Thoracic aorta endothelial cell (primary cell): ENCODE measurements around the gene CXCL2.

- CAGE, long polyA plus RNA = no peak
Observed at GRCh38 chr4:71059688-71060103, 66.2 kb downstream of the DCK start.

DNA sequence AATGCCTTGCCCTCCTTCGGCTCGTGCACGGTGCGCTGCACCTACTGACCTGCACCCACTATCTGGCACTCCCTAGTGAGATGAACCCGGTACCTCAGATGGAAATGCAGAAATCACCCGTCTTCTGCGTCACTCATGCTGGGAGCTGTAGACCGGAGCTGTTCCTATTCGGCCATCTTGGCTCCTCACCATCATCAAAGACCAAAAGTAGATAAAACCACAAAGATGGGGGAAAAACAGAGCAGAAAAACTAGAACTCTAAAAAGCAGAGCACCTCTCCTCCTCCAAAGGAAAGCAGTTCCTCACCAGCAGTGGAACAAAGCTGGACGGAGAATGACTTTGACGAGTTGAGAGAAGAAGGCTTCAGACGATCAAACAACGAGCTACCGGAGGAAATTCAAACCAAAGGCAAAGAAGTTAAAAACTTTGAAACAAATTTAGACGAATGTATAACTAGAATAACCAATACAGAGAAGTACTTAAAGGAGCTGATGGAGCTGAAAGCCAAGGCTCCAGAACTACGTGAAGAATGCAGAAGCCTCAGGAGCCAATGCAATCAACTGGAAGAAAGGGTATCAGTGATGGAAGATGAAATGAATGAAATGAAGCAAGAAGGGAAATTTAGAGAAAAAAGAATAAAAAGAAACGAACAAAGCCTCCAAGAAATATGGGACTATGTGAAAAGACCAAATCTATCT is 232.7 kb downstream of the SLC4A4 start:
- CAGE, long polyA plus RNA = no peak

- CAGE, long polyA plus RNA = no peak
Observed at GRCh38 chr4:72896412-72897005, 173.0 kb downstream of the COX18 start.

DNA sequence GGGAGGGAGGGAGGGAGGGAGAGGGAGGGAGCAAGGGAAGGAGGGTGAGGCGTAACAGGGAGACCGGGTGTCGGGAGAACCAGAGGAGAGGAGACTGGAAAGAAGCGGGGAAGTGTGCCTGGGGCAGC is 137 bp upstream of the ANKRD17 start:
- CAGE, long polyA plus RNA = no peak

DNA sequence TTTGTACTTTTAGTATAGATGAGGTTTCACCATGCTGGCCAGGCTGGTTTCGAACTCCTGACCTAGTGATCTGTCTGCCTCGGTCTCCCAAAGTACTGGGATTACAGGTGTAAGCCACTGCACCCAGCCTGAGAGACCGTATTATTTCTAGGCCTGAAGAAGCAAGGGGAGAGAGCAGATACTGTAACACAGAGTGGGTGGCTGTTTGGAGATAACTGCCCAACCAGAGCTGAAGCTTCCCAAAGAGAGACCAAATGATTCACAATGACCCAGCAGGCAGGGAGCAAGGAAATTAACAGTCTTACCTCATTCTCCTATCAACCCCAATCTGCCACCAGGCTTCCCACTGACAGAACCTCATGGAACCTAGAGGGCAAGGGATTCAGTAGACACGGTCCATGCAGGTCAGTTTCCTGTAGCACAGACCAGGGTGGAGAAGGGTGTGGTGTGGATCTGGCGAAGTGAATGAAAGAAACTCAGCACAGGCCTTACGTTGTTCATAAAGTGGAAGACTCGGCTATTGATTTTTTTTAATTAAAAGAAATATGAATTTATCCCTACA is 60.7 kb upstream of the ALB start:
- CAGE, long polyA plus RNA = no peak

DNA sequence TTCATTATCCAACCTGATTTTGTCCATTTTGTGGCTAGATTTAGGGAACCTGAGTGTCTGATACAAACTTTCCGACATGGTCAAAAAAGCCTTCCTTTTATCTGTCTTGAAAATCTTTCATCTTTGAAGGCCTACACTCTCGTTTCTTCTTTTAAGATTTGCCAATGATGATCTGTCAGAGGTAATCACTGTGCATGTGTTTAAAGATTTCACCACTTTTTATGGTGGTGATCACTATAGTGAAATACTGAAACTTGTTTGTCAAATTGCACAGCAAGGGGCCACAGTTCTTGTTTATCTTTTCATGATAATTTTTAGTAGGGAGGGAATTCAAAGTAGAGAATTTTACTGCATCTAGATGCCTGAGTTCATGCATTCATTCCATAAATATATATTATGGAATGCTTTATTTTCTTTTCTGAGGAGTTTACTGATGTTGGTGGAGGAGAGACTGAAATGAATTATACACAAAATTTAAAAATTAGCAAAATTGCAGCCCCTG is 5.5 kb downstream of the ALB start:
- CAGE, long polyA plus RNA = no peak

- CAGE, long polyA plus RNA = no peak
Observed at GRCh38 chr4:73606179-73606906, 13.9 kb downstream of the RASSF6 start.

GRCh38 chr4:73607176-73607922 is 12.9 kb downstream of the RASSF6 start:
- CAGE, long polyA plus RNA = no peak

GRCh38 chr4:73612989-73614044 is 6.9 kb downstream of the RASSF6 start:
- CAGE, long polyA plus RNA = no peak

DNA sequence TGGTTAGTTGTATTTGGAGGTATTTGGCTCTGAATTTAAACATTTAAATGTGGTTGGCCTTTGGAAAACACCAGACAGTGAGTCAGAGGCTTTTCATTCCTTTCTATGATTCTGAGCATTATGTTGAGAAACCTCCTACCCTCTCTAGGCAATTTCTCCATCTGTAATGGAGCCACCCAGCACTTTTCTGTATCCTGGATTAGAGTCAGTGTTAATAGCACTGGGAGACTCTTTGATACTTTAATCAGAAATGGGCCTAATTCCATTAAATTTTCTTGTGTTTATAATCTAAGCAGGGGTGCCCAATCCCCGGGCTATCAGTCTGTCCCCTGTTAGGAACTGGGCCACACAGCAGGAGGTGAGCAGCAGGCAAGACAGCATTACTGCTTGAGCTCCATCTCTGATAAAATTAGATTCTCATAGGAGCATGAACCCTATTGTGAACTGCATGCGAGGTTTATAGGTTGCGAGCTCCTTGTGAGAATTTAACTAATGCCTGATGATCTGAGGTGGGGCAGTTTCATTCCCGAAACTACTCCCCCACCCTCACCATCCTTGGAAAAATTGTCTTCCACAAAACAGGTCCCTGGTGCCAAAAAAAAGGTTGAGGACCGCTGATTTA is 48.2 kb downstream of the CXCL1 start:
- CAGE, long polyA plus RNA = no peak

- CAGE, long polyA plus RNA = no peak
Observed at GRCh38 chr4:74095448-74096074, 3.4 kb downstream of the CXCL2 start.

GRCh38 chr4:74099044-74099357 is at the start of gene CXCL2:
CXCL2 (minus strand) TSS chr4:74099195.
- CAGE, long polyA plus RNA = no peak

DNA sequence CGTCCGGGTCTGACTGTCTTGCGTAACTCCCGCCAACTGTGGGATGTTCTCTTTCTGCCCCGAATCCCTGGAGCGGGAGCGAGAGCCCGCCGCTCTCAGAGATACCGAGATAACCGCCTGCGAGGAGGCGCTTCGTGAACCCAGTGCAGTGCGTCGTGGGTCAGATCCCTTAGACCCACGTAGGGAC is 256 bp upstream of the CXCL2 start:
- CAGE, long polyA plus RNA = no peak

GRCh38 chr4:74320290-74321053 is 12.2 kb downstream of the EPGN start:
- CAGE, long polyA plus RNA = no peak

GRCh38 chr4:74397615-74398107 is 32.7 kb downstream of the EREG start:
- CAGE, long polyA plus RNA = no peak

GRCh38 chr4:74446361-74446848 is 1.5 kb downstream of the AREG start:
- CAGE, long polyA plus RNA = no peak

- CAGE, long polyA plus RNA = no peak
Observed at GRCh38 chr4:74886496-74887029, 46.4 kb upstream of the PARM1 start.

DNA sequence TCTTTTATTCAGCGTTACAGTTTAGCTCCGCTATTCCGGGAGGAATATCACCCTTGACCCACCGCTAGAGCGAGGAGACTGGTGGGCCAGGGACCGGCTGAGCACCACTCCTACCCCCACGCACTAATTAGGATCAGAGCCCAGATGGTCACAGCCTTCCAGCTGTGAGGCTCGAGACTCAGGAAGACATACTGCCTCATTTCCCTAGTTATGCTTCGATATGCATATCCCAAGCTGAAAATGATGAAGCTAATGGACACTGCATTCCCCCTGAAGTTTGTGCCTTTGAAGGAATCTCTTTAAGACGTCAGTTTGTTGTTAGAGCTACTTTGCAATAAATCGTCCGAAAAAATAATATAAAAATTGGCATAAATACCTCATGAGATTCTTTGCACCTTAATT is 2.1 kb downstream of the PARM1 start:
- CAGE, long polyA plus RNA = no peak

DNA sequence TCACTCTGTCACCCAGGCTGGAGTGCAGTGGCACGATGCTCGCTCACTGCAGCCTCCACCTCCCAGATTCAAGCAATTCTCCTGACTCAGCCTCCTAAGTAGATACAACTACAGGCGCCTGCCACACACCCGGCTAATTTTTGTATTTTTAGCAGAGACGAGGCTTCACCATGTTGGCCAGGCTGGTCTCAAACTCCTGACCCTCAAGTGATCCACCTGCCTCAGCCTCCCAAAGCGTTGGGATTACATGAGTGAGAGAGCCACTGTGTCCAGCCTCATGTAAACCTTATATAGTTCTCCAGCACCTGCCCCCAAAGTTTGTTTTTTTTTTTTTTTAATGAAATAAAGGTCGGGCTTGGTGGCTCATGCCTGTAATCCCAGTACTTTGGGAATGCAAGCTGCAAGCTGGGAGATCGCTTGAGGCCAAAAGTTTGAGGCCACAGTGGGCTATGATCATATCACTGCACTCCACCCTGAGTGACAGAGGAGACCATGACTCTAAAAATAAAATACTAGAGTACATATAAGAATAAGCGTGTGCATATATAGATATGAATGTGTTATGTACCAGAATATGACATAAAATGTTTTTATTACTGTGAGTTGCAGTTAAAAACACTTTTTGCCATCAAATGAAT is 11.9 kb downstream of the G3BP2 start:
- CAGE, long polyA plus RNA = no peak

DNA sequence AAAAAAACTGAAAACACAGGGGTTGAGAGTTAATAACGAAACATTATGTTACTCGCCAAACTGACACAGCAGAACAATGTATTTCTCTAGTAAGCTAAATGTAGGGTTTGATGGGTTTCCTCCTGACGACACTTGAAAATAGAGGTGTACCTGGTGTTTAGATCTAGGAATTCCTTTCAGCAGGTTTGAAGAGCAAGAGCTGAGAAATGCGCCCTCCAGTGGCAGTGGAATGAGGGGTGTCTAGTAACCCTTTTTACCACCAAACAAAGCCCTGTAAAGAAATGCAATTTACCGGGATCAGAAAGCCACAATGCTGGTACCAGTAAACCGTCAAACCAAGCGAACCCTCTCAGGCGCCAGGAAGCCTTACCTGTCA is 483 bp upstream of the USO1 start:
- CAGE, long polyA plus RNA = no peak